OCI-LY7 (cell line): ENCODE measurements around the genes MIDEAS and SYNDIG1L.

GRCh38 chr14:73237655-73238971 is 807 bp downstream of the PAPLN start:
- PRO-cap = no peak
- RAMPAGE, long total RNA = no peak

DNA sequence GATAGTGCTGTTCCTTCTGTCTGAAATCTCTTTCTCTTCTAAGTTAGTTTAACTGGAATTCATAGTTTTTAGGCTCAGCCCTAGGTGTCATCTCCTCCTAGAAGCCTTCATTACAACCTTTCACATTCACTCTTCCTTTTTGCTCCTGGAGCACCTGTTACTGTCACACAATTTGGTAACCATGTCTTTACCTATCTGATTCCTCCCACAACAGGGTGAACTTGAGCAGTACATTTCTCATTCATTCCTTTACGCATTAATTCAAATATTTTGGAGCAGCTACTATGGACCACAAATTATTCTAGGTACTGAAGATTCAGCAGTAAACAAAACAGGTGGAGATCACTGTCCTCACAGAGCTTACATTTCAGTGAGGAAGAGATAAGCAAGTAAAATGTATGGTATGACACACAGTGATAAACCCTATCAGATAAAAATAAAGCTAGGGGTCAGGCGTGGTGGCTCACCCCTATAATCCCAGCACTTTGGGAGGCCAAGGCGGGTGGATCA is 69.3 kb downstream of the PAPLN start:
- PRO-cap = no peak
- RAMPAGE, long total RNA = no peak

DNA sequence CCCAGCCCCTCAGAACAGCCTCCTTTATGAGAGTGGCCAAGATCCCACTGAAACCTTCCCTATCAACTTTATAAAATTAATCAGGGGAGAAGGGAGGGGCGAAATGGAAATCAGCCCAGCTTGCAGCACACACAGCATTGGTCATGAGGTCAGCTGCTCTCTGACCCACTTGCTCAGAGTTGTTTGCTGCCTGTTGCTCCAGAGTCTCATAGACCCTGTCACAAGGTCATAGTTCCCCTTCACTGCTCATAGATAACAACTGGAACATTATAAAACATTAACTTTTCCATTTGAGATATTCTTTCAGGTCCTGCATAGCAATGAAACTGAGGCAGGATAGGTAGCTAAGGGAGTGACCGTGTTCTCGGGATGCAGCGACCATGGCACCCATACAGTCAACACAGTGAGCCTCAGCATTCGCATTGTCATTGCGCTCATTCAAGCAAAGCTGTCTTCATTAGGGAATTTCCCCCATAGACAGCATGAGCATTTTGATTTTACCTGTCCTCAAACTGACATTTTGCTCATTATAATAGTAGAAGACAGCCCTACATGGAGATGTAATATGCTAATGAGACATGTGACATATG is 8.8 kb downstream of the HEATR4 start:
- PRO-cap = no peak
- RAMPAGE, long total RNA = no peak

DNA sequence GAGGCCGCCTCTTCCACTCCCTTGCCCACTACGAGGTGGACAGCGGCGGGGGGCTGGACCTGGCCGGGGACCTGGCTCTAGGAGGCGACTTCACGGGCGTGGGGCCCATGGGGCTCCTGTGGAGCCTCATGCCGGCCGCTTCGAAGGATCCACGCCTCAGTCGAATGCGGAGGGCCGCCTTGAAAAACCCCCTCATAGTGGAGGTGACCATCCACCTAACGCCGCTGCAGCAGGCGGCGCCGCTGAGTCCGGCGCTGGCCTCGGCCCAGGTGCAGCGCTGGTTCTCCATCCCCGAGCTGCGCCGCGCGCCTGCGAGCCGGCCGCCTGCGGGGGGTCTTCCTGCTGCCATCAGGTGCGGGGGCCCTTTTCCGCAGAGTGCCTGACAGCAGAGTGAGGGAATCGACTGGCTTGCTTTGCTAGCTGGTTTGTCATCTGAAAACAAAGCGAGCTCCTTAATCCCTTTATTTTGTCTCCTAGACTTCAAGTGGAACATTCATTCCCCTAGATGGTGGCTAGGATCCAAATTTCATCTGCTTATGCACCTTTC is 10.5 kb upstream of the DNAL1 start:
- PRO-cap = no peak
- RAMPAGE, long total RNA = no peak

DNA sequence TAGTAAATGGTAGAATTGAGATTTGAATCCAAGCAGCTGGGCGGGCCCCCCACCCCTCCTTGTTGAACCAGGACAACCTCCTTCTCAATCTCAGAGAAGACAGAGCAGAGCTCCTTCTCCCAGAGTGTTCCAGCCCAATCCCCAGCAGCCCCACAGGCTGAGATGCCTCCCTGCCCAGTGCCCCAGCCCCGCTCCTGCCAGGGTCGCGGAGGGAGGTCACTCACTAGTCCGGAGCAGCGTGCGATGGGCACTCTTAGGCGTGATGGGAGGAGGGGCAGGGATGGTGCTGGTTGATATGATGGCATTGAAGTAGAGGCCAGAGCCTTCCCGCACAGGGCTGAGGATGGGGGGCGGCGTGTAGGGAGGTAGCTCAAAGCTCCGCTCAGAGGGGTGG is 15.2 kb upstream of the PNMA1 start:
- PRO-cap = no peak
- RAMPAGE, long total RNA = no peak

- PRO-cap = bidirectional peak, plus-strand start at chr14:73759945, minus-strand start at chr14:73759873; bidirectional peak, plus-strand start at chr14:73760512, minus-strand start at chr14:73760287
- RAMPAGE, long total RNA = no peak
Measured at GRCh38 chr14:73759559-73760643, at the start of gene MIDEAS. TSS of gene MIDEAS (minus strand) at chr14:73760303.

DNA sequence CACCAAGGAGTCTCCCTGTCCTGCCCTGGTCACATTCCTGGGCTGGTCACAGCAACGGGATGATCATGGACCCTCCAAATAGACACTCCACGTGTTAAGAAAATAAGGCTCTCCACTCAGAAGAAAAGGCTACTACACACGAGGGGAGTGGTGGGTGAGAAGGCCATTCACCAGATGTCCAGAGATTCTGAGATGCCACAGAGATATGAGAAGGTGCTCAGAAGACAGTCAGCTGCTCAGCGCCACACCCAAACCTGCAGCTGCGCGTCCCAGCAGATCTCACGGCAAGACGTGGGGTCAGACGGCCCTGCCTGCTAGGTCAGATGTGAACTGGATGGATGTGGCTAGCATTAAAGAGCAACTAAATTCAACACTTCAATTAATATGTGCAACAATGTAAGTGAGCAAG is 11.3 kb upstream of the MIDEAS start:
- PRO-cap = no peak
- RAMPAGE, long total RNA = no peak

DNA sequence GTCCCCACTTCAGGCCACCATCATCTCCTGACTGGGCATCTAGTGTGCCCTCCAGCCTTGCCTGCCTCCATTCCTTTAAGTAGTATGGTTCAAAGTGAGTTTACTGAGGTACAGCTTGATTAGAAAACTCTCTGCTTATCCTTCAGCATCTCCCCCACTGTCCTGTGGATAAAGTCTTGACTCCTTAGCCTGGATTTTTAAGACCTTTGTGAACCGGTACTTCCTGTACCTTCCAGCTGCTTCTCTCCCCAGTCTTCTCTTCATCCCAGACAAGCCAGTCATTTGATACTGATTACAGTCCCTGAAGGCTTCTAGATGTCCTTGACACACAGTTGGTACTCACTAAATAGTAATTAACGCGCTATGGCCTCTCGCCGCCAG is 40.8 kb upstream of the MIDEAS start:
- PRO-cap = no peak
- RAMPAGE, long total RNA = no peak

DNA sequence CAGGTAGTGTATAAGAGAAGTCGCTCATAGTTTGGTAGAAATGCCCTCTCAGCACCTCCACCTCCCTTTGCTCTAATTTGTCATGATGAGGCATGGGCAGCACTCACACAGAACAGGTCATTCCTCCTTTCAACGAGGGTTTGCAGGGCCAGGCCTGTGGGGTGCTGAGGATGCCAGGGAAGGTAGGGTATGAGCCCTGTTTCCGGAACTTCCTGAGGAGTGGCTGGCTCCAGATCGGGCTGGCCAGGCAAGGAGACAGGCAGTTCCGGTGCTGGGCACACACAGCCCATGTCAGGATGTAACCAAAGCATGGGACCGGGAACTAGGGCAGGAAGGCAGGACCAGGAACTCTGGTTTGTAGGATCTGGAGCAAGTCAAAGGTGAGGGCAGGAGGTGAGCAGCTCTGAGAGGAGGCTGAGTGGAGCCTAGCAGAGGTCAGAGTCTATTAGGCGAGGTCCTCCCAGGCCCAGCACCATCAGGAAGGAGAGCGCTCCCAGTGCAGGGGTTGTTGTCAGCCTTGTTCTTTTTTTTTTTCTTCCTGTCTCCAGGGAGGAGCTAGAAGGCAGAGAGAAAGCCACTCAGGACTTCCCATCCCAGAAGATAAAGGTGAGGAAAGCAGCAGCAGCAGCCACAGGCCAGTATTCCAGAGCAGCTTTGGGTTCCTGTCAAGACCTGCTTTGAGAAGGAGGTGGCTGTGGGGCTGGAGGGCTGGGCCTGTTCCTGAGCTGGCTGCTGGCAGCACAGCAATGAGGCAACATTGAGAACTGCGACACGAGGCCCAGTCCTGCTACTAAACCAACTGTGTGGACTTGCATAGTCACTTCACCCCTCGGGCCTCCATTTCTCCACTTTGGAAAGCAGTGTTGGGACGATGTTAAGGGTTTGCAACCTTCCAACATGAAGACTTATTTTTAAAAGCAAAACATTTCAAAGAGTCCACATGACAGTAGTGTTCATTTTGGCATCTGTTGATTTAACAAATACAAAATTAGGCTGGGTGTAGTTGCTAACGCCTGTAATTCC is 42.5 kb upstream of the MIDEAS start:
- PRO-cap = no peak
- RAMPAGE, long total RNA = no peak

DNA sequence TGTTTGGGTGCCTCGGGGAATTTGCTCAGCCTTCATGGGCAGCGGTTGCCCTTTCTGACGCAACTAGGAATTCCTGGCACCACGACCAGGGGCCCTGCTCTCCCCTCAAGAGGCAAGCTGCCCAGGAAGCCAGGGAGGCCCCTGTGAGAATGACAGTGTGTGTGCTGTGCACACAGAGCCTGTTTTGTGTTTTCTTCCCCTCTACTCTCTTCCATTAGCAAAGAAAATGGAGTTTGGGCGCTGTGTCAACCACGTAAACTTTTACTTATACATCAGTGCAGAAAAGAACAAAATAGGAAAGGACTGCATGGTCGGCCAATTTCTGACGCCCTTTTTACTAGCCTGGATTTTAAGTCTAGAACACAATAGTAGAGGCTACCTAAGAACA is 18.0 kb upstream of the PTGR2 start:
- PRO-cap = no peak
- RAMPAGE, long total RNA = no peak

GRCh38 chr14:73838382-73838661 is 13.3 kb upstream of the PTGR2 start:
- PRO-cap = no peak
- RAMPAGE, long total RNA = no peak

DNA sequence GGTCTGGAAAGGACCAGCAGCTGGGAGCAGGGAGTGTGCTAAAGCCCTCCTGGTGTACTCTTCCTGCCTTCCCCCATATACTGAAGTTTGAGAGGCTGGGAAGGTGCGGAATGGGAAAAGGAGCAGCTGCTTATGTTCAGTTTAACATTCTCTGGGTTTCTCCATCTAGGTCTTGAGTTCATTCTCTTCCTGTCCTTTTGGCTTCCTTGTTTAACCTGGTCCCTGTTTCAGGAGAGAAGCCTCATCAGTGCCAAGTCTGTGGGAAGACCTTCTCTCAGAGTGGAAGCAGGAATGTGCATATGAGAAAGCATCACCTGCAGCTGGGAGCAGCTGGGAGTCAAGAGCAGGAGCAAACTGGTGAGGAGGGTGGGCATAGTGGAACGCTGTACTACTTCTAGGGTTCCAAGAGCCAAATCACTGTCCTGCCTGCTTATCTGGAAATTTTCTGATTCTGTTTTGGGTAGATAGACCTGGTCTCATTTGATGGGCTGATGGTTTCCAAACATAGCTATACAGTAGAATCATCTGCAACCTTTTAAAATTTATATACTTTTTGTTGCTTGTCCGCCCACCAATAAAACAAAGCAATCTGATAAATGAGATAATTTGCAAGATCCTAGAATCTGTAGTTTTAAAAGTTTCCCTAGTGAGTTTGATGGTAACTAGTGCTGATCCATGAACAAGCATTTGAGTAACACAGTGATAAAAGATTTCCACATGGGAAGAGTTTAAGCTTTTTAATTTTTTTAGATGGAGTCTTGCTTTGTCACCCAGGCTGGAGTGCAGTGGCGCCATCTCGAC is 28.9 kb downstream of the FAM161B start:
- PRO-cap = no peak
- RAMPAGE, long total RNA = no peak

DNA sequence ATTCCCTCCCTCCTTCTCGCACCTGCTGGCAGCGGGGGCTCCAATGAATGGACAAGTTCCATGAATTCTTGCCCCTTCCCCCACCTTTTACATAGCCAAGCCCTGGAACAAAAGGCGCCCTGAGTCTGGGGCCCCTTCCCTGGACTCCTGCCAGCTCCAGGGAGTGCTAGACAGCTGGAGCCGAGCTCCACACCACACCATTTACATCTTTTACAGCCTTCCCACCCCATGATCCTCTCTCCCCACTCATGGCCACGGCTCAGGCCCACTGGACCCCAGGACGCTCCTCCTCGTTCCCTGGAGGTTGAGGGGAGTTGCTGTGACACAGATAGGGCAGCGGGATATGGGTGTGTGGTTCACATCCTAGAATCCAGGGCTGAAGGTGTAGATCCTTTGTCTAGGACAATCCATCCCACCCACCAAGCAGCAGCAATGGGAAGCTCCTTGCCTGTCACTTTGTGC is 21.7 kb upstream of the VRTN start:
- PRO-cap = no peak
- RAMPAGE, long total RNA = no peak

GRCh38 chr14:74398694-74398900 is 27.4 kb downstream of the SYNDIG1L start:
- PRO-cap = no peak
- RAMPAGE, long total RNA = no peak

GRCh38 chr14:74425930-74426368 is at the start of gene SYNDIG1L:
TSS of gene SYNDIG1L (minus strand) at chr14:74426210.
- PRO-cap = no peak
- RAMPAGE, long total RNA = no peak

DNA sequence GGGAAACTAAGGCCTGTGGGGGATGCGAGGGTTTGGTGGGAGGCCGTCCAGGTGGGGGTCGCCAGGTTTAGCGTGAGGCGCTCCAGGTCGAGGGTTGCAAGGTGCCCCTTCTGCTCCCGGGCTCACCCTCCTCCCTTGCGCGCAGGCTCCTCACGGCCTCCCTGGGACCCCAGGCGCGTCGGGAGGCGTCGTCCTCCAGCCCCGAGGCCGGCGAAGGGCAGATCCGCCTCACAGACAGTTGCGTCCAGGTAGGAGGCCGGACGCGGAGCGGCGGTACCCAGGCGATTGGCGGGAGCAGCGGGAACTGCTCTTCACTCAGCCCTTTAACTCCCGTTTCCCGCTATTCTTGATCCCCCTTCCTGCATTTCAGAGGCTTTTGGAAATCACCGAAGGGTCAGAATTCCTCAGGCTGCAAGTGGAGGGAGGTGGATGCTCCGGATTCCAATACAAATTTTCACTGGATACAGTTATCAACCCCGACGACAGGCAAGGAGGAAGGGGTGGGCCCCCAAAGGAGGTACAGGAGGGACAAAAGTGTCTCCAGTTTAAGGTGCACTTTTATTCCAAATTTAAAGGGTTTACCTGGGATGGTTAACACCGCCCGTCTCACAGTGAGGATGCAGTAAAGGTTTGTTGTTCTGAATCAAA is 464 bp downstream of the ISCA2 start:
- PRO-cap = no peak
- RAMPAGE, long total RNA = no peak

- PRO-cap = no peak
- RAMPAGE, long total RNA = no peak
Measured at GRCh38 chr14:74503097-74503814, 9.7 kb downstream of the ISCA2 start.

DNA sequence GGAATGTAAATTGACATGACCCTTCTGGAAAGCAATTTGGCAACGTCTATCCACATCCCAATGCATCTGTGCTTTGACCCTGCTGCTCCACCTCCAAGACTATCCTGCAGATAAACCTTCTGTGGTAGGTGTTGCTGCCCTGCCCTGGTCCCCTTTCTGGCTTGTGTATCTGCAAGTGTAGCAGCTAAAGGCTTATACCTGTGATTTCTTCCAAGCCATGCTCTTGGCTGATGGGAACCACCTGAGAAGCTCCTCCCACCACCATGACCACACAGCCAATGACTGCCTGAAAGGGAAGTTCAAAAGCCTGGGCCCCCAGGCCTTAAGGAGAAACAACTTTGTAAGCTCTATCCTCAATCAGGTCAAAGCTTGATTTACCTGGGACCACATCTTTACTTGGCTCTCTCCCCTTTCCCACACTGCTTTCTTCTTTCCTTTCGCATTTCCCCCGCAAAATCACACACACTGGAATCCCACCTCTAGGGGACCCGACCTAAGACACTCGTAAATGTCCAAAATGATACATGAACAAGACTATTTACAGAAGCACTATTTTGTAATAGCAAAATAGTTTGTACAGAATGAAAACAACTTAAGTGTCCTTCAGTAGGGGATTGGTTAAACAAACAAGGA is 49.1 kb downstream of the LTBP2 start:
- PRO-cap = no peak
- RAMPAGE, long total RNA = no peak

DNA sequence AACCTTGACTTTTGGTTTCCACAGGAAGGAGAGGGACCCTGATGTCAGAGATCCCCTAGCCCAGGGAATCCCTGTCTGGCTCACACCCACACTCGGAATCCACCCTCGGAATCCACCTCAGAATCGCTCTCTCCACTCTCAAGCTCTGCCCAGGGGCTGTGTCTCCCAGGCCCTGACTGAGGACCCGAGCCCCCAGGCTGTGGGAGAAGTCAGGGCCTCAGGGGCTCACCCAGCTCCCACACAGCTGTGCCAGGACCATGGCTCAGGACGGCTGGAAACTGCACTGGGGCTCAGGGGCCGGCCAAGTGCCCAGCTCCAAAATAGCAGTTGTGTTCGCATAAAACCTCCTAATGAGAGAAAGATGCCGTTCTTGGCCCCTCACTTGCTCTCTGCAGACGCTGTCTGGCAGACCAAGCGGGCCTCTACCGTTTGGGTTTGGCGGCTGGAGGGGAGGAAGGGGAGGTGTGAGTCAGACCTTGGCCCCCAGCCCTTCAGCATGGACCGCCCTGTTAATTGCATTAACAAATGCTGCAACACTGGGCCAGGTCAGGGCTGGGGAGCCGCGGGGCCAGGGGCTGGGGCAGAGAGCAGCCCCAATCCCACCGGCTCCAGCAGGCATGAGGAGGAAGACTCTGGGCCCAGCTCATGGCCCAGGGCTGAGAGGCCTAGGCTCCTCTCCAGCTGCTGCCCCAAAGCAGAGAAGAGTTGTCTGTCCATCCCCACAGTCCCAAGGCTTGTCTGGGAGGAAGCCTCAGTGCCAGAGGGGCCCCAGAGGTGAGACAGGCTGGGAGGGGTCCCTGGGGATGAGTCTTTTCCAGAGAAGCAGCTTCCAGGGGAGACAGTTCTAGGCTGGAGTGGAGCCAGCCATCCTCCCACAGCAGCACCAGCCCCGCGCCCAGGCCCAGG is 17.1 kb downstream of the LTBP2 start:
- PRO-cap = no peak
- RAMPAGE, long total RNA = no peak

DNA sequence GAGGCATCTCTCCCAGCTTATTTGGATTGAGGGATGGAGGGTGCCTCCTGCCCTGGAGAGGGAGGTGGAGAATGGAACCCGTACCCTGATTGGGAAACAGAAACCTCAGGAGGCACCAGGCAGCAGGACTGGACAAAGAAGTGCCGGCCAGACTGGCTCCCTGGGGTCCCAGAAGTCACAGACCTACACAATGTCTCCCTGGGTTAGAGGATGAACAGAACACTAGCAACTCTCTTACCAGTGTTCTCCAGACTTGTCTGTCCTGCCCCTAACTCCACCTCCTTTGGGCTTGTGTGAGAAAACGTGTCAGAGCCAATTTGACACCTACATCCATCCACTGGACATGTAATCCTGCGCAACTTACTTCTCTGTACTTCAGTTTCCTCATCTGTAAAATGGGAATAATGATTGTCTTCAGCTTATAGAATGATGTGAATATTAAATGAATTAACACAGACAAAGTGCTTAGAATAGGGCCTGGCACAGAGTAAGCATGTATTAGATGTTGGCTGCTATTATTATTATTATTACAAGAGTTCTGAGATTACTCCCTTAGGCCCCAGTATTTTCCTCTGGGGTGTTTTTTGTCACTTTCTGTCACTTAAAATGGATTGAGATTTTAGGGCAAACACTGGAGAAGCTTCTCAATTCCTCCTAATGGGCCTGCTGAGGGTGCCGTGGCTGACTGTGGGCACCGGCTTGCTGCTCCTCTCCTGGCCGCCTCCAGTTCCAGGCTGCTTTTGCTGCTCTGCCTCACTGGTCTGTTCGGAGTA is 40.9 kb upstream of the LTBP2 start:
- PRO-cap = no peak
- RAMPAGE, long total RNA = no peak